ENCODE data around the genes ENPP3, CTAGE9, ENPP1 and TCF21.

GRCh38 chr6:129172328-129173341, 289.7 kb downstream of the LAMA2 start:
- PRO-cap, 2 experiments = no peak in any of the 2 experiments

- PRO-cap, 2 experiments = no peak in any of the 2 experiments
These were observed 318.0 kb downstream of the LAMA2 start for GRCh38 chr6:129201059-129201311.

DNA sequence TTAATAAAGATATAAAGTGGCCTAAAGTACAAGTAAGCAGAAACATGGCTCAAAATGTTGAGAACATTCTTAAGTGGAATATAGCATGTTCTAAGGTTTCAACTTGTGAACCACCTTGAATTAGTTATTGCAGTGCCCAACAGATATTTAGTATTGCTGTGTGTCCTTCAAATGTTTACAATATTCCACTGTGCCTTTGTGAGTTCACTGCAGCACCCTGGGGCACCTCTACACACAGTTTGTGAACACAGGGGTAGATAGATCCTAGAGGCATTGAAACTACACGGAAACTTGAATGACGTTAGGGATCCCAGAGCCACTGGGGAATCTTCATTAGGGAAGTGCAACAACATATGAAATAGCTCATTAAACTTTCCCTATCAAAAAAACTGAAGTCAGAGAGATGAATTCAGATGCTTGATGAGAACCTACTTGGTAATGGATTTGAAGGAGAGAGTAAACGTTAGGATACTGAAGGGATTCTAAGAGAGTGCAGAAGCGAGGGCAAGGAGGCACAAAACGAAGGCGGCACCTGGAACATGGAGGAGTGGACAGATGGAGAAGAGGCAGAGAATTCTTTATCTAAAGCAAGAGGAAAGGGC, 363.4 kb downstream of the LAMA2 start:
- PRO-cap, 2 experiments = no peak in any of the 2 experiments

DNA sequence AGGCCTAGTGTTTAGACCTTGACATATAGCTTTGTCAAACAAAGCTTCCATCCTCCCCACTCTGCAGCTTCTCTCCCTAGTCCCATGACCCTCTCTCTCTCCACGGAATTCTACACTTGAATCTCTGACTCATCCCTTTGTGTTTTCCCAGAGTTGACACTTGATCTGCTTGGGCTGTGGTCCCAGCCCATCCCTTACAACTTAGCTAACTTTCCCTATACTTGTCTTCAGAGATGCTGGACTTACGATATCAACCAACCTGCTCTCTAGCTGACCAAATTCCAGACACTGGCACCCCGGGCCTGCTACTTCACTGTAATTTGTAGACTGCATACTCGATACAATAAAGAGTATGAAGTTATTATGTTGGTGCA, 34.7 kb upstream of the ARHGAP18 start:
- PRO-cap, 2 experiments = no peak in any of the 2 experiments

DNA sequence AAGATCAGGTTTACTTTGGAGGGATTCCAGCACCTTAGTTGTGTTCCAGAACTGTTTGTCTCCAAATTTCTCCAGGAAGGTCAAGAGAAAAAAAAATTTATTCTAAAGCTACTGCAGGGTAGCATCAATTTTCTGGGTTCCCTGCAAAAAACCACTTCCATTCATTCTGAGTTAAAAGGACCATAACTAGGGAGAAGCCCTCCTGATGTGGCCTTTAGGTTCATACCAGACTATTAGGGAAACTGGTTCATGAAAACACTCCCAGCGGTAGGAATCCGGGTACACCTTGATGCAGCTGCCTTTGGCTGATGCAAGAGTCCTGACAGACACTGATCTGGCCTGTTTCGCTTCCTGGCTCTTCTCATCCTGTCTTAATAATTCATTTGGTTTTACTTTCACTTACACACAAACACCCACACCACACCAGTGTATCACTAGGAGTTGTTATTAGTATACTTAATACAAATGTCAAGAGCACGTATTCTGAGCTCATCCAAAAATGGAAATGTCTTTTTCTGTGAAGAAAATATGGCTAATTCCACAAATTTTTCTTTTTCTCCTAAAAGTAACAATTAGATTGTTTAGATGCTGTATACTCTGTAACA, 38.3 kb upstream of the ARHGAP18 start:
- PRO-cap, 2 experiments = no peak in any of the 2 experiments

DNA sequence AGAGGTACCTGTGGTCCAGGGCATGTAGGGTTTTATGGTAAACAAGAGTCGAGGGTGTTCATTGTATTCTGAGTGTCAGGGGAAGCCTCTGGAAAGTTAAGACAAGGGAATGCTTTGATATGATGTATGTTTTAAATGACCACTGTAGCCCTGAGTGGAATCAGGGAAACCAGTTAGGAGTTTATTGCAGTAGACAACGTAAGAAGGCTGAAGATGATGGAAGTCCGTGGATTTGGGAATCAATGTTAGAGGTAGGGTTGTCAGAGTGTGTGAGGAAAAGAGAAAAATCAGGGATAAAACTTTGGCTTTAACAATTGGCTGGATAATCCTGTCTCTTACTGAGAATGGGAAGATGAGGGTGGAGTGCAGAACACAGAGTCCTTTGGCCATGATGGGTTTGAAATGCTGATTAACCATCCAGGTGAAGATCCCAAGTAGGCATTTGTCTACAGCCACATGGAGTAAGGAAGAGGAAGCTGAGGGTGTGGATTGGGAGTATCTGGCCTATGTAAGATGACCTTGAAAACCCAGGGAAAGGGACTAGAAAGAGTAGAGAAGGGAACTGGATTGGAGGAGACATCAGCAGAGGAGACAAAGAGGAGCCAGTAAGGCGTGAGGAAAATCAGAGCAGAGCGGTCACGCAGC, 36.0 kb downstream of the L3MBTL3 start:
- PRO-cap, 2 experiments = no peak in any of the 2 experiments

- PRO-cap, 2 experiments = no peak in any of the 2 experiments
These were observed 93.8 kb downstream of the SMLR1 start for GRCh38 chr6:130920773-130921617.

DNA sequence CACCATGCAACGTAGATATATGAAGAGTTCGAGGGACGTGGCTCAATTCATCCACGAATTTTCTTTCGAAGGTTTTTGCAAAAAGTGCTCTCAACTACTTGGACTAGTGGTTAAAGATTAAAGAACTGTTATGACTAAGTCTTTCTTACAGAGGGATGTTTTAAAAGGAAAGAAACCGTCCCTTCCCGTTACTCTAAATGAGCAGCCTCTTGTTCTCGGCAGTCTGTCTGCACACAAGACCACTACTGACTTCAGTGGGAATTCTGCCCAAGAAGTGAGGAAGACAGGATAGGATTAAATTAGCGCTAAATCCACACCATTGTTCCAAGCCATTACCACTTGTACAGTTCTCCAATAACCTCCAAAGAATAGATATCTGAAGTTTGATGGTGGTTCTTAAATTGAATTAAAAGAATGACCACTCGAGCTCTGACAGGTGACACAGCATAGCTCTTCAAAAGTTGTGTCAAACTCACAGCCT, 2.0 kb downstream of the EPB41L2 start:
- PRO-cap, 2 experiments = no peak in any of the 2 experiments

DNA sequence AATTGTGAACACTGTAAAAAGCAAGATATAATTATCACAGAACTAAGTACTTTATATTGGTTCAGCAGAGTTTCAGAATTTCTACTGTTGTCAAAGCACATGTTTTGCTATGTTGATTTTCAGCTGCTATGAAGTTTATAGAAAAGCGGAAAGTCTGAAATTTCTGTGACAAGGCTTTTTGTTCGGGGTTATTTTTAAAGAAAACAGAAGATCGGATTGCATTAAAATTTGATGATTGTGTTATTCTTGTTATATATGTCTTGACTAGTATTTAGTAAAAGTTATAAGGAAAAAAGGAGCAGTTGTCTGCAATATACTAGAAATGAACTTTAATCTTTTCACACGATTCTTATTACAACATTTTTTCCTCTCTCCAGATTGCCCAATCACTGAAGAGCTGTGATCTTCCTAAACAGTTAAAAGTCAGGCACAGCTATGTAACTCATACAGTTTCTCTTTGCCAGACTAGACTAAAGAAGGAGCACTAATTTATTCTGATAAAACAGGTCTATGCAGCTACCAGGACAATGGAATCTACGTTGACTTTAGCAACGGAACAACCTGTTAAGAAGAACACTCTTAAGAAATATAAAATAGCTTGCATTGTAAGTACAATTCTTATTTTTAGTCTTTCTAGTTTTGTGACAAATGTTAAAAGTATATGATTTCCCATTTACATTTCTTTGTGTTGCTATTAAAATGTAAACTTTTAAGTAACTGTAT, at the start of gene ENPP3:
Gene ENPP3, plus strand, starts transcription at position 445 of the 723 bp plus-strand sequence.
- PRO-cap, 2 experiments = peak in 1 of 2 experiments; most common plus-strand start position 445 of the sequence (in 1); most common minus-strand start position 324 of the sequence (in 1)

- PRO-cap, 2 experiments = no peak in any of the 2 experiments
These were observed at the start of gene CTAGE9 for GRCh38 chr6:131710823-131711300. CTAGE9 (minus strand) TSS chr6:131711017.

DNA sequence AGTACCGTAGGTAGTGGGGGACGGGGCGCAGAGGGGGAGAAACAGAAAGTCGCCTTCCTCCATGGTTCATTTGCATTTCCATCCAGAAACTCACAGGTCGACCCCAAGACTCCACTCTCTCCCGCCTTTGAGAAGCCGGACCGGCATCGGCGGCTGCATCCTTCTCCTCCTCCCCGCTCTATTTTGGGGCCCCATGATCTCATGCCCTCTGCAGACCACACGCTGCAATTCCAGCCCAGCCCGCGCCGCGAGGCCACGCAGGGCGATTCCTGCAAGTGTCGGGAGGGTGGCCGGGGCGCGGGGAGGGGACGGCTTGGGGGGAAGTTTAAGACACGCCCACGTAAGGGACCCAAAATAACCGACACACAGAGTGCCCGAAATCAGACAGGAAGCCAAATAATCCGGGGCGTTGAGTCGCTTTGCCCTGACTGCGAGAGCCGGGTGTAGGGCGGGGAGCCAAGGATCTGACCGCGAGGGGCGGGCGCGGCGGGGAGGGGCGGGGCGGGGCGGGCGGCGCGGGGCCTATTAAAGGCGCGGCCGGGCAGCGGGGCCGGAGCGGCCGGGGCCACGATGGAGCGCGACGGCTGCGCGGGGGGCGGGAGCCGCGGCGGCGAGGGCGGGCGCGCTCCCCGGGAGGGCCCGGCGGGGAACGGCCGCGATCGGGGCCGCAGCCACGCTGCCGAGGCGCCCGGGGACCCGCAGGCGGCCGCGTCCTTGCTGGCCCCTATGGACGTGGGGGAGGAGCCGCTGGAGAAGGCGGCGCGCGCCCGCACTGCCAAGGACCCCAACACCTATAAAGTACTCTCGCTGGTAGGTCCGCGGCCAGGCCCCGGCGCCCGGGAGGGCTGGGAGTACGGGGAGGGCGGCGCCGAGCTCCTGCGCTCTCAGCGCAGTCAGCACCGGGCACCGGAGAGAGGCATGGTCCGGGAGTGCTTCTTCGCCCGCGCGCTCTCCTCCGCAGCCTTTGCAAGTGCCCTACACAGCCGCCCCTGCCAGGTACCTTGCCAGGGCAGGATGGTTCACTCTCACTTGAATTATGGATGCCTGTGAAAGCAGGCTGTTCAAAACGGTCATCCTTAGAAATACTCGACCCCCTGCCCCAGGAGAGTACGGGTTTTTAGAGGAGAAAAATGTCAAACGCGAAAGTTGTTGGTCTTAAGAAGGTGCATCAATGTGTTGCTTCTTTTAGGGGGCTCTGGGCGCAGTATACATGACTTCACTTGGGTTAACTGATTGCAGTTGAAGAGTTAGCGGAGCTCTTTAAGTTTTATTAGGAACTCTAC, at the start of gene ENPP1:
Gene ENPP1, plus strand, starts transcription at position 555 of the 1,283 bp plus-strand sequence.
- PRO-cap, 2 experiments = peak in 2 of 2 experiments; most common plus-strand start position 555 of the sequence (in 2); most common minus-strand start position 436 of the sequence (in 1)

- PRO-cap, 2 experiments = peak in 1 of 2 experiments; most common plus-strand start chr6:131844468 (in 1)
These were observed 36.5 kb downstream of the ENPP1 start for GRCh38 chr6:131844144-131844843.

DNA sequence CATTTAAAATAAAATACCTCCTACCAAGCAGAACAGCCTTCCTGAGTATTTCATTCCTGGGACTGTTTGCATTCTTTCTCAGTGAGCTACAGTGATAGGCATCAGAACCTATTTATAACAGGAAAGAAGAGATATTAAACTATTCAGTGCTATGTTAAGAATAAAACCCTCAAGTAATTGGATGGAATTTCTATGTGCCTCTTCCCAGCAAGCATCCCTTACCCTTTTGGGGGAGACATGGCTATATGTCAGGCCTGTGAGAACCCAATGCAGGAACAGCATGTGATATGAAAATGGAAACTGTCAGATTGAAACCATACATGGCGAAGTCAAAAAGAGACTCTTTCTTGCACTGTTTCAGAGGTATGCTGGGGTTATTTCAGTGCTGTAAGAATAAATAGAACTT, 133.8 kb upstream of the CCN2 start:
- PRO-cap, 2 experiments = no peak in any of the 2 experiments

DNA sequence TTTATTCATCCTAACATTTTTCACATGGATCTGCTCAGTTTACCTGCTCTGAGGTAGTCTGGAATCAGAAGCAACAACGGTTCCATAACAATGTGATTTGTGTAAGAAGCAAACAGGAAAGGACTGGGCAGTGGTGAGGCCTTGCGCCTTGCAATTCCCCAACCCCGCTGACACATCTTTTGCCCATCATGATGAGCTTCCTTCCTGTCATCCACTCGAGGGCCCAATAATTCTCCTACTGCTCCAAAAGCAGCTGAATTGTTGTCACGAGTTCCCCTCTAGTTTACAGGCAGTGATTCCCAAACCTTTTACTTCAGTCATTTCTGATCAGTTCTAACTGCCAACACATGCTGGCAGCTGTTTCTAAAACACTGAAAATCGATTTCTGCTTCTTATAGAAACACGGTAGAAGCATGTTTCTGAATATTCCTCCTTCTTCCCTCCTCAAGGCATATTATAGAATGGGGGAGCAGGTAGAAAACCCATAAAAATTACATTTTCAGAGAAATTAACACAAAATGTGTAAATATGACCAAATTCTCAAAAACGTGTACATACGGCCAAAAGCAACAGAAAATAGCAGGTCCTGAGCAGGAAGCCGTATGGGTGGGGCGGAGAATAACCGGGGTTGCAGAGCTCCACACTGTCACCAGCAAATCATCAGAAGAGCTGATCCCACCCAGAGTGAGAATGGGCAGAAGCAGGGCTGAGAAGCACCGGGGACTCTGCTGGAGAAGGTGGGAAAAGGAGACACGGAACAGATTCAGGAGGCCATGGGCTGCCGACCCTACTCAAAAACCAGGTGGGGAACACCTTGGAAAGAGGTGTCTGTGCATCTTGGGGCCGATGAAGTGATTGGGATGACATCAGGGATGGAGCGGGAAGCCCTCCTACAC, 22.6 kb downstream of the STX7 start:
- PRO-cap, 2 experiments = no peak in any of the 2 experiments

GRCh38 chr6:132734279-132735265, 20.7 kb upstream of the VNN1 start:
- PRO-cap, 2 experiments = peak in 1 of 2 experiments; most common plus-strand start chr6:132734946 (in 1); most common minus-strand start chr6:132734791 (in 1)

DNA sequence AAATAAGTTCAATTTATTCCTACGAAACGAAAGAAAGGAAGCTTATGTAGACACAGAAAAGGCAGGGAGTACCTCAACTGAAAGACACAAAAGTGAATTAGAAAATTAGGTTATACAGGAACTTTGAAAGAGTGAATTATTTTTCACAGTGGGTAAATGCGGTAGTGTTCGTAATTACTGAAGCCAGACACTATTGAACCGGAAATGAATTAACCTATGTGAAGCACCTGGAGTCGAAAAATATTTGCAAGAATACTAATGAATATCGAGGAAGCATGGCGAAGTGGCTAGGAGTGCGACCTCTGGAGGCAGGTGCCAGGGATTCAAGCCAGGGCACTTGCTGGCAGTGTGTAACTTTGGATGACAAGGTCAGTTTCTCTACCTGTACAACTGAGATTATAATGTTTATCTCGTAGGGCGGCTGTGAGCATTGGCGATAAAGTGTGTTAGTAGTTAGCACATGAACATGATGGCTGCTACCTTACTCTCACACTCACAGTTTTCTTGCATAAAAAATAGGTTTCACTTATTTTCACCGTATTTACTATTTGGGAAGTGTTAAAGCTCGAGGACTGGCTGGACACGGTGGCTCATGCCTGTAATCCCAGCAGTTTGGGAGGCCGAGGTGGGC, 512 bp upstream of the SLC18B1 start:
- PRO-cap, 2 experiments = peak in 1 of 2 experiments; most common minus-strand start position 192 of the sequence (in 1)

- PRO-cap, 2 experiments = no peak in any of the 2 experiments
These were observed 134.3 kb upstream of the EYA4 start for GRCh38 chr6:133106846-133107329.

- PRO-cap, 2 experiments = no peak in any of the 2 experiments
These were observed 140.2 kb upstream of the TCF21 start for GRCh38 chr6:133748563-133749171.

GRCh38 chr6:133888681-133889623, at the start of gene TCF21:
TCF21 (plus strand) TSS chr6:133889113.
- PRO-cap, 2 experiments = peak in 2 of 2 experiments; most common plus-strand start chr6:133889113 (in 2); most common minus-strand start chr6:133888911 (in 1)

DNA sequence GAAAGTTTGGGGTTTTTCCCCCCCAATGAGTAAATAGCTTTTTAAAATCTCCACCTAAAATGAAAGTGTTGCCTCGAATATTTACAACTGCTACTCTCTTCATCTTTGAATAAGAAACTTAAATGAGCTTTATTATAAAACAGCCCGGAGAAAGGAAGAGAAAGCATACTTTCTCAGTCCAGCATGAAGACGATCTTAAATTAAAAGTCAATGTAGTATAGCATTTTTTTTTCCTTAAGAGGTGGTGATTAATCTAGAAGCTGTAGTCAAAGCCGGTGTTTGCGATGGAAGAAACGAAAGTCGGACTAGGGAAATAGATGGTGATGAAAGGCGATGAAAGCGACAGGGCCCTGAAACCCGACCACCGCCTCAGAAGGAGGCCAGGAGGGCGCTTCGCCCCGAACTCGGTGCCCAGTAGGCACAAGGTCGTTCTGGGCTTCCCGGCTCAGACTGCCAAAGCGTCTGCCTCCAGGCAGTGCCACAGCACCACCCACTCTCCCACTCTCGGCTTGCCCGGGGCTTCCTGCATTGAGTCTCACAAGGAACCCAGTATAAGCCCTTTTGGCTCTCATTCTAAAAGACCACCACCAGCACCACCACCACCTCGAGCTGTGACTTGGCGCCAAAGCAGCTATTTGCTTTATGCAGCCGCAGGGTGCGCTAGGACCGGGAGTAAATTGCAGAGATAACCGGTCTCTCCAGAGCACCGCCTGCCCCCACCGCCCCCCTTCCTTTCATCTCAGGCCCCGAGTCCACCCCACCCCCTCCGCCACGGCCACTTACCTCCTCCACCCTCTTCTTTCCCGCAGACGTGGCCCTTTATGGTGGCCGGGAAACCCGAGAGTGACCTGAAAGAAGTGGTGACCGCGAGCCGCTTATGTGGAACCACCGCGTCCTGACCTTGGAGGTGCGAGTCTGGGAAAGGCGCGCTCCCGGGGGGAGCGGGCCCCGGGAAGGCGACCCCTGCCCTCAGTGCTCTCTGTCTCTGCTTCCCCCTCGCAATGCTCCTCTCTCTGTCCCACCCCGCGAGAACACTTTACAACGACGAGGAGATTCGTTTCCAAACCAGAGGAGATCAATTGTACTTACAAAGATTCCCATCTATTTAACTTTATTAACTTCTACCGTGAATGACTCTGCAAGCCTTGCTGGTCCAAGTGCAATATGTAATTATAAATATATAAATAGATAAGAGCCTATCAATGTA, 2.4 kb downstream of the TCF21 start:
- PRO-cap, 2 experiments = peak in 1 of 2 experiments; most common plus-strand start position 853 of the sequence (in 1); most common minus-strand start position 613 of the sequence (in 1)

Data from Metastatic Liver Carcinoma in the Lung (tissue), 2 donors.